ENCODE results near the gene STK39.

DNA sequence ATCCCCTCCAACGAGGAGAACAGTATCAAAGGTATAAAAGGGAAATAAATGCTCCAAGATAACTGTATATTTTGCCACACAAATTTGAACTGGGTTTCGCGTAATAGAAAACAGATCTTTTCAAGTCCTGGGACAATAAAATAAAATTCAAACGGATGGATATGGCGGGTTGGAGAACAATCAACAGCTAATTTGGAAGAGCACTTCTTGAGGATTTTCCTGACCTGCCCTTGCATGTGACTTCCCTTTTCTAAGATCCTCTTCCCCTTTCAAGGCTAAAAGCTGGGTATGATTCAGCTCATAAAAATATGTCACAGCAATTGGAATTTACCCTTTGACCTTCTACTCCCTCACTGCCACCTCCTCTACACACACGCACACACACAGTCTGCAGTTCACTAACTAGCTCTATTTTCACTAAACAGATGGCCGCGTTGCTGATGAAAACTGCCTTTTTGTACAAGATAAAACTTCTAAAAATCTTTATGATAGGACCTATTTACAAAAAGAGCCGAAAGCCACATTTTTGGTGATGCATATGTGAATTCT is 386.9 kb downstream of the FIGN start:
- CAGE, long polyA plus RNA = no peak
- RRBS = no CpG with 5 or more reads among the region's 9 CpGs

GRCh38 chr2:163593046-163593303 is 142.8 kb downstream of the FIGN start:
- CAGE, long polyA plus RNA = no peak
- RRBS = no CpG with 5 or more reads among the region's 4 CpGs

DNA sequence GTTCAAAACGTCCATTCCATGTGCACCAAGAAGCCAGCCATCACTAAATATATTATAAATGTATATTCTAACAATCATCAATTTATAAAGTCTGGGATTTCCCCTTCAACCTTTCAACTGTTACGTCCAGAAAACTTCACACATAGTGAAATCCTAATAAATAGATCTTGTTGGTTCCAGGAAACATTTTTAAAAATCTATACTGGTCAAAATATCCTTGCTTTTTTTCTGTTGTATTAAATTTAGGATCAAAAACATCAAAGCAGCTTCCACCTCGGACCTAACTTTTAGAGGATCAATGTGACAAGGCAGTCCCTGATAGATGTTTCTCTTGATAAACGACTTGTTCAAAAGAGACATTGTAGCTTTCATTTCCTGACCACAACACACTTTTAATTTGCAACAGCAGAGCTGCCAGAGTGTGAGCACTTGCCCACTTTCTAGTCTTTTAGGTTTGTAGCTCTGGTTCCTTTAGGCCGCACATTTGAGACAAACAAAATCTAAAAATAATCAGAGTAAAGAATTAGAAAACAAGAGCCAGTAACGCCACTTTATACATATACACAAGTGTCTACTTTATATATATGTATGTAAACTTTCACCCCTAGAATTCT is 3.2 kb downstream of the FIGN start:
- CAGE, long polyA plus RNA = no peak
- RRBS = no CpG with 5 or more reads among the region's 6 CpGs

- CAGE, long polyA plus RNA = no peak
- RRBS = no CpG with 5 or more reads among the region's 9 CpGs
Observed at GRCh38 chr2:164514314-164515356, 106.6 kb downstream of the GRB14 start.

- CAGE, long polyA plus RNA = no peak
- RRBS = no CpG with 5 or more reads among the region's 2 CpGs
Observed at GRCh38 chr2:164560944-164561391, 60.3 kb downstream of the GRB14 start.

DNA sequence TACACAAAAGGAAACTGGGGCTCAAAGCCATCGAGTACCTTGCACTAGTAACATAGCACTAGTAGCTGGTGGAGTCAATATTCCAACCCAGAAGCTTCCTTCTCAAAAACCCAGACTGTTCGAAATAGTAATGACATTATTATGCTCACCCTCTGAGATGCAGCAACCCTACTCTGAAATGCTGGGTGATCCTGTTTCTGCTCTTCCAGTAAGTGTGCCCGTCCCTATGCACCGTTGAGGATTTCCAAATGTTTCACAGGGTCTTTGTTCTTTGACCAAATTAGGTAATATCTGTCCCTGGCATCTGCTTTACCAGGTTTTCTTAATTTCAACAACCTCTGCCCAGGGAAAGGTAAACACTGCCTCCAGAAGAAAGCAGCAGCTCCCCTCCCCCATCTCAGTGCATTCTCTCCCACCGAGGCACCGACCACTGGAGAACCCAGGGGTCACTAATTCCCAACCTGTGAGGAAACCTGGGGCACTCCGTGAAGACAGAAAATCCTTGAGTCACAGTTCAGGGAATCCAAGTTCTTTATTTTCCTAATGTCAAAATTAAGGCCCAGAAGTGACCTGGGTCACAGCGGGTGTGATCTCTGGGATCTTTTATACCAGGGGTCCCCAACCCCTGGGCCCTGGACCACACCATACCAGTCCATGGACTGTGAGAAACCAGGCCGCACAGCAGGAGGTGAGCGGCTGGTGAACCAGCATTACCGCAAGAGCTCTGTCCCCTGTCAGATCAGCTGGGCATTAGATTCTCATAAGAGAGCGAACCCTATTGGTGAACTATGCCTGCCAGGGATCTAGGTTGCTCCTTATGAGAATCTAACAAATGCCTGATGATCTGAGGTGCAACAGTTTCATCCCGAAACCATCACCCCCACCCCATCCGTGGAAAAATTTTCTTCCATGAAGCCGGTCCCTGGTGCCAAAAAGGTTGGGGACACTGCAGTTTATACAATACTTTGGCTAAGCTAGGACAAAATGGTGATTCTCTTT is 1.2 kb upstream of the GRB14 start:
- CAGE, long polyA plus RNA = no peak
- RRBS = no CpG with 5 or more reads among the region's 15 CpGs

DNA sequence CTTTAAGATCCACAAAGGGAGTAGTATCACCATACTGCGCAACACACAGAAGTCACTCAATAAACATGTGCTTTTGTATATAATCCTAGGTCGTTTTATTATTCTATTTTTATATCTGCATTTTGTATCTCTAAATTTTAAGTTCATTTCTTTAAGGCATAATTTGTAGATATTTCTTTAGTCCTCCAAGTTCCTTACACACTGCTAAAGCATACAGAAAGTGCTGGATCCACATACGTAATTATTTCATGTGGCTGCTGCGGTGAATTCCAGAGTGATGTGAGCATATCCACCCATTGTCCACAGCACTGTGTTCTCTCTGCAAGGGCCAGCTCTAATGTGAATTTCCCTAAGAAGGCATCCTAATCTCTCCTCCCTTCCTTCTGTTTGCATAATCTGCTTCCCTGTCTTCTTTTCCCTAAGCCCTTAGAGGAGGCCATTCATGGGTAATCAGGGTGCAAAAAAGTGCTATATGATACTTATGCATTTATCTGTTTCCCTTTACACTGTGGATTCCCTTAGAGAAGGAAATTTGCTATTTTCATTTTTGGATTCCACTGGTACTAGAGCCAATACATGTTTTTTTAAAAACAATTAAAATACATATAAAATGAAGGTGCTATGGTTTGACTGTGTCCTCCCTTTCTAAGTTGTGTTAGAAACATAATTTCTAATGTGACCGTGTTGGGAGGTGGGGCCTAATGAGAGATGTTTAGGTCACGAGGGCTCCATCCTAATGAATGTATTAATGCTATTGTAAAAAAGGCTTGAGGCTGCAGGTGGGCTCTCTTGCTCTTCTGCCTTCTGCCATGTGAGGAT is 57.2 kb downstream of the COBLL1 start:
- CAGE, long polyA plus RNA = no peak
- RRBS = no CpG with 5 or more reads among the region's 6 CpGs

DNA sequence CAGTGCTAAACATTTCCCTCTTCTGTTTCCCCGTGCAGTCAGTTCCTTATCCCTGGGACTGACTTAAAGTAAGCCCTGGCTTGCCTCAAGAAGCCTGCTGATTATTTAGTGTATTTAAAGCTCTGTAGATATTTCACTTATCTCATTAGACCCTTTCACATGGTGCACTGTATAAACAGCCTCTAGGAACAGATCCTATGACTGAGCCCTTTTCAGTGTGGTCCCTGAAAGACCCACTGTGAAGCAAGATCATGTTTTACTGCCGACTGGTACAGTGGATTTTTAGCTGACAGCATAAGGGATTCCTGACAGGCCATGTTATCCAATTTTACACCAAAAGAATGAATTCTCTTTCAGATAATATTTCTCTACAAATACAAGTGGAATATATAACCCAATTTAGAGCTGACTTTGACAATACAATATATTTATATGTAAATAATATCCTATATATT is 44.7 kb downstream of the SLC38A11 start:
- CAGE, long polyA plus RNA = no peak
- RRBS = no CpG with 5 or more reads among the region's 2 CpGs

DNA sequence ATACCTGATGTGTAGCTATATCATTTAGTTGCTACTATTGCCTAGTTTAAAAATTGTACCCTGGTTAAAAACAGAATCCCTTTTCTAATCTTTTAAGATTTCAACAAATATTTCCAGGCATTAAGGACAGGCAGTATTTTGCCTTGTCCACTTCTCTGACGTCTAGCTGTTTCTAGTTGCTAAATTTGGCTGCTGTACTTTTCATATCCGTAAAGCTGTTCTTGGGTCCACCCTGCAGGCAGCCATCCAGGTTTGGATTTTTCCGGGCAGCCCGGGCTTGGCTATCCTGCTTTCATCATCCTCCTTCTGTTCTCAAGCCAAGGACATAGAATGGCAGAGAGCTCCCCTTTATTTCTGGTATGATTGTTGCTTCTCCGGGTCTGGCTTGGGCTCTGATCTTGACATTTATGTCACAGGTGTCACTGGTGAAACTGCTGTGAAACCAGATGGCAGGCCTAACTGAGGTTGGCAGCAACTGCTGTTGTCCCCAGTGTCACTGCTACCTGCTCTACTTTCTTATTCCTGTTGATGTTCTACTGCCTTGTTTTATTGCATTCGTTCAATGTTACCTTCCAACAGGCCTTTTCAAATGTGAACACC is 35.5 kb downstream of the SCN2A start:
- CAGE, long polyA plus RNA = no peak
- RRBS = 4% methylated on average over 2 of the region's 6 CpGs

DNA sequence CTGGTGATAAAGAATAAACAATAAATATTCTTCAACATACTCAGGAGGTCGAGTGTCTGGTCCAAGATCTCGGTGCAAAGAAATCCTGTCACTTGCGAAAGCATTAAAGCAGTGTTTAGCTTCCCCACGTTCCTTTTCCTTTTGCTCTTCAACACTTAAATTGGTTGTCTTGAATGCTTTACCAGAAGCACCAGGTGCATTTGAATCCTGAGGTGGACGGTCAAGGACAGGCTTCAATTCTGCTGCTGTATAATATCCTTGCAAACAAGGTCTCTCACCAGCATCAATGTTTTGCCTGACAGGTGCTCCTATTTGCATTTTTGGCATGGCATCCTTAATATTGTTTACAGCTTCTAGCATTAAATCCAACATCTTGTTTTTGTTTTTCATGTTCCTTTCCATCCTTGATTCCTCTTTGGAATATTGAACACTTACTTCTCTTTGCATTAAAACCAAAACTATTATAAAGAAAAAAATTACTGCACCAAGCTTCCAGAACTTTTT is 23.8 kb downstream of the GALNT3 start:
- CAGE, long polyA plus RNA = no peak
- RRBS = no CpG with 5 or more reads among the region's 5 CpGs

GRCh38 chr2:165803181-165803524 is 9.1 kb upstream of the GALNT3 start:
- CAGE, long polyA plus RNA = no peak
- RRBS = no CpG with 5 or more reads among the region's 3 CpGs

DNA sequence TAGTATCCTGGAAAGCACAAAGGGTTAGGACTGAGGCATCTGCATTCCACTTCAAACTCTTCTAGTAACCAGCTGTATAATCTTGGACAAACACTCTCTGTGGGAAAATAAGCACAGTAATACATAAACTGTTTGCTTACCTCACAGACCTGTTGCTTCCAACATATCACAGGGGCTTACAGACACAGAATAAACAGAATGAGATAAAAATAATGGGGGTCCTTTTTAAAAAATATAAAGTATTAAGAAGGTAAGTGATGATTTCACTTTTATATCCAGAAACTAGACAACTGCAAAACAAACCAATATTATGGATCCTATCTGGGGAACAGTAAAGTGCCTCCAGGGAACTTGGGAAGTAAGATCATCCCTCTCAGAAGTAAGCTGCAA is 49.0 kb downstream of the TTC21B start:
- CAGE, long polyA plus RNA = no peak

GRCh38 chr2:166126910-166127785 is 672 bp downstream of the SCN1A start:
- CAGE, long polyA plus RNA = no peak
- RRBS = no CpG with 5 or more reads among the region's 4 CpGs

GRCh38 chr2:167353768-167354113 is 60.9 kb downstream of the B3GALT1 start:
- CAGE, long polyA plus RNA = no peak
- RRBS = no CpG with 5 or more reads among the region's 1 CpG

GRCh38 chr2:168156525-168157052 is 90.8 kb downstream of the STK39 start:
- CAGE, long polyA plus RNA = no peak
- RRBS = no CpG with 5 or more reads among the region's 9 CpGs

DNA sequence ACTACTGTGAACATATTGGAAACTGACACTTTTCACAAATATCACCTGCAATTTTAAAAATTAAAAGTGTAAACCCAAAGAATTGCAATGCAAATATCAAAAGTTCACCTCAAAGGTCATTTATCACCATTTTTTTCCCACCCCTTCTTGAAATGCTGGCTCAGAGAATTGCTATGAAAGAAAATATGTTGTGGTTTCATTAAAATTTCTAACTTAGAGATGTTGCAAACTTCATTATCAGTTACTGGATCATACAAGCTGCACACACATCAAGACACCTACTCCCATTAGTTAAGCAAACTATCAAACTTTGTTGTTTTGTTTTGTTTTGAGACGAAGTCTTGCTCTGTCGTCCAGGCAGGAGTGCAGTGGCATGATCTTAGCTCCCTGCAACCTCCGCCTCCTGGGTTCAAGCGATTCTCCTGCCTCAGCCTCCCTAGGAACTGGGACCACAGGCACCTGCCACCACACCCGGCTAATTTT is 37.1 kb downstream of the STK39 start:
- CAGE, long polyA plus RNA = no peak
- RRBS = no CpG with 5 or more reads among the region's 5 CpGs

GRCh38 chr2:168234252-168235071 is 12.9 kb downstream of the STK39 start:
- CAGE, long polyA plus RNA = no peak
- RRBS = no CpG with 5 or more reads among the region's 4 CpGs

- CAGE, long polyA plus RNA = no peak
- RRBS = 1% methylated on average over 23 of the region's 100 CpGs
Observed at GRCh38 chr2:168247308-168248436, at the start of gene STK39. STK39 (minus strand) TSS chr2:168247595.

DNA sequence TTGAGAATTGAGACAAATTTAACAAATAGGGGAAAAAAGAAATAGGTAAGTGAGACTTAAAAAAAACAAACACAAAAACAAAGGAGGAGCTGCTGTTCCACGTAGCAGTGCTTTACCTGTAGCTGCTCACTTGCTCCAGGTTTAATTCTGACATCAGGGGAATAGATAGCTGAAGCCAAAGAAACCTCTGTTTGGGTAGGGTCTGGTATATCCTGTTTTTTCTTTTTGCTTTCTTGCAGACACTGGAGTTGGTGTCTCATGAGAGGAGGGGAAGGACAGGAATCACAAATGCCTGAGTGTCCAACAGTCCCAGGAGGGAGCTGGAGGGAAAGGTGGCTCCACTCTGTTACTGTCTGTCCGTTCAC is 152.4 kb upstream of the NOSTRIN start:
- CAGE, long polyA plus RNA = no peak
- RRBS = no CpG with 5 or more reads among the region's 2 CpGs

DNA sequence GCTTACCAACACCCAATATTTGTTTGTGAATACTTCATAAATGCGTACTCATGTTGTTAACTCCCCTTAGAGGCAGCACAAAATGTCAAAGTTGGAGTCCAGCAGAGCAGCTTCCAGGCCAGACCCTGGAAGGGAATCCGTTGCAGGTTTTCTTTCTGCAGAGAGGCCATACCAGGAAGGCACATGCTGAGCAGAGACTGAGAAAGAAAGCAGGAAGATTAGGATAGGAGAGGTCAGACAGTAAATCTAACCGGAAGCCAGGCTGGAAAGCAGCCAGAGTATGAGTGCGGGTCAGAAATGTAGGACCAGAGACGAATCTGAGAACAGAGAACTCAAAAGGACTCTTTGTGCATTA is 4.1 kb upstream of the NOSTRIN start:
- CAGE, long polyA plus RNA = no peak
- RRBS = no CpG with 5 or more reads among the region's 5 CpGs